A172 (cell line): ENCODE measurements around a stretch of chr22.

GRCh38 chr22:38882326-38882872 lies 10.4 kb upstream of the CBX6 start:
- RAMPAGE, long total RNA = no peak

GRCh38 chr22:38924246-38924892 lies 33.0 kb upstream of the APOBEC3A start:
- RAMPAGE, long total RNA = no peak

GRCh38 chr22:38943327-38943725 lies 14.1 kb upstream of the APOBEC3A start:
- RAMPAGE, long total RNA = no peak

GRCh38 chr22:39233353-39234228 lies 11.2 kb downstream of the PDGFB start:
- RAMPAGE, long total RNA = no peak

GRCh38 chr22:39253048-39253974 lies 8.5 kb upstream of the PDGFB start:
- RAMPAGE, long total RNA = no peak

DNA sequence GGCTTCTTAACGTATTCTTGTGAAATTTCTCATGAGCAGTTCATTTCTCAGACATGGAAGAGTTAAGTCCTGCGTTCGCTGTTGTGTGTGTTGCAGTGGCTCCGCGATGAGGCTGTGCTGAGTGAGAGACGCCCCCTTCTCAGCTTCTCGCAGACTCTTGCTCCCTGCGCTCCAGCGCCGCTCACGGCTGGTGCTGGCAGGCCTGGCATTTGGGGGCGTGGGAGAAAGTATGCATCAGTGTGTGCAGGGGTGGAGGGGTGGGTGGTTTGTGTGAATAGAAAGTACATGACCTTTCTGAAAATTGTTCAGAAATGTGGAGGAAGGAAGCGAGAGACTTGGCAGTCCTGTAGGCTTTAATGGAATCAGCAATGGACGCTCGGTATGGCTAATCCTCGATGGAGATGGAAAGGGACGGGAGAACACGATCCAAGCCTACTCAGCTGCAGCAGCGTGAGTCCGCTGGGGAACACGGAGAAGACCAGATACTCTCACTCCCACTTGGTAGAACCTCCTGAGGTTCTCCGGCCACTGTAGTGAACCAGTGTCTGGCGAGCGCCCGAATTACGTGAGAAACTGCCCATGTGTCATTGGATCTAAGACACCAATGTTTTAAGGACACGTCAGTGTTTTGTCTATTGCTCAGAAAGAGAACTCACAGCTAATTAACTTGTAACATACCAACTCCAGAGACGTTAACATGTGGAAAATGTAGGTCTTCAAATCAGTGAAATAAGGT lies 6.0 kb downstream of the TAB1 start:
- RAMPAGE, long total RNA = no peak

DNA sequence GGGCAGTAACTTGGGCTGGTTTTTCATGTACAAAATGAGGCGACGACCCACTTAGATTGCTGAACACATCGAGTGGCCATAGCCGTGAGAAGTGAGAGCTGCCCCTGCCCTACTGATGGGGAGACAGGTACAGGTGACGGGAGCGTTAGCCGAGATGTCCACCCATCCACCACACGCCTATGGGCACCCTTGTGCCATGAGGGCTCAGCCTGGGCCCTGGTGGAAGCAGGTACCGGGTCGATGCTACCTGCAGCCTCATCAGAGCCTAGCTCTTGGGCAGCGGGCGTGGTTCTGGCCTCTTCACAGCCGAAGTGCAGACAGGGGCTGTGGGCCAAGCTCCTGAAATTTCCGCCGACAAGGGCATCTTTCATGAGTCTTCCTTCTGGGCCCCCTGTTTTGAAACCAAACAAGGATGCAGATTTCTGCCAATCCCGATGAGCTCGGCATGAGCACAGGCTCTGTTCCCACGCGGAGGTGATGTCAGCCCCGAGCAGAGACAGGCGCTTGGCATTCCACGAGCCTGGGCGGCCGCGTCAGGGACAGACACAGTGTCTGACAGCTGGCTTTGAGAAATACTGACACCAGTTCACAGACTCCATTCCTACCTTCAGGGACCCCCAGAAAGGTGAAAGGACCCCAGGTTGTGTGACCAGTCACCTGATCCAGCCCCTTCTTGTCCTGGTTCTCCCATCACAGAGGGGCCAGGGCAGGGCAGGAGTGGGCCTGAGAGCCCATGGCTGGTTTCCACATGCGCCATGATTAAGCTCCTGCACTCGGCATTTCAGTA lies 22.5 kb upstream of the MGAT3 start:
- RAMPAGE, long total RNA = no peak

DNA sequence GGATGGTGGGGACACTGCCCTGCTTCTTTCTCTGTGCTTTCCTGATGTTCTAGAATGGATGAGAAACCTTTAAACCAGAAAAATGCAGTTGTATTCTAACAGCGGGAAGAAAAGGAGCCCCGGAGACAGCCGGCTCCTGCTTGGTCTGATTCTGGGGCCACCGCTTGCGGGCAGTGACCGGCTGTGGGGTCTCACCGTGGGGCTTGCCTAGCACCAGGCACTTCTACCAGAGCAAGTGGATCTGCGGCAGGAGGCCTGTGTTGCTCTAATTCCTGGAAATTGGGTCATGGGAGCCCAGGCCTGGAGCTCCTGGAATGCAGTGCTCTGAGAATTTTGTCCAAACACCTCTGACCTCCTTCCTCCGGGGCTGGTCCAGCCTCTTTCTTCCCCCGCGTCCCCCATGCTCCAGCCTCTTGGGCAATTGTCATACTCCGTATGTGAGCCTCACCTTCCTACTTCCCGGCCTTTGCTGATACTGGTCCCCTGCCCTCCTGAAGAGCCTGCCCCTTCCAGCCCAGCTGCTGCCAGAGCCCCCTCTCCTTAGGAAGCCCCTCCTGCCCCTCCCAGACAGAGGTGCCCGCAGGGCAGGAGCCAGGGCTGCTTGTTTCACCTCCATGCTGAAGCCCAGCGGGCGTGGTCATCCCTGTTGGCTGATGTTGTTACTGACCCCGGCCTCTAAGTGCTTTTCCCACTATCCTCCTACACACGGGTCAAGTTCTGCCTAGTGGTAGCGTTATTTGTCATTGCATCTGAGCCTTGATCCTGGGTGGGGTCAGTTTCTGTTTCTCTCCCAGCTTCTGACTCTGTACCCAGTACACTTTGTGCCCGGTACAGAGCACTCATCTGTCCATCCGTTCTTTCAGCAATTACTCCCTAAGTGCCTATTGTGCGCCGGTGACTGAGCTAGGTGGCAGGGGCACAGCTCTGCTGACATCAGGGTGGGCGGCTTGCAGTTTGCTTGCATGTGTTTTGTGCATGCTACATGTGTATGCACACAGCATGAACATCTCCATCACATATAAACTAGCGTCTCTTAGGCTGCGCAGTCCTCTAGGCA lies 9.6 kb downstream of the MGAT3 start:
- RAMPAGE, long total RNA = no peak

- RAMPAGE, long total RNA = no peak
These were observed 17.4 kb downstream of the MGAT3 start for GRCh38 chr22:39473860-39475064.

- RAMPAGE, long total RNA = no peak
These were observed 577 bp downstream of the MIEF1 start for GRCh38 chr22:39502457-39503276.

DNA sequence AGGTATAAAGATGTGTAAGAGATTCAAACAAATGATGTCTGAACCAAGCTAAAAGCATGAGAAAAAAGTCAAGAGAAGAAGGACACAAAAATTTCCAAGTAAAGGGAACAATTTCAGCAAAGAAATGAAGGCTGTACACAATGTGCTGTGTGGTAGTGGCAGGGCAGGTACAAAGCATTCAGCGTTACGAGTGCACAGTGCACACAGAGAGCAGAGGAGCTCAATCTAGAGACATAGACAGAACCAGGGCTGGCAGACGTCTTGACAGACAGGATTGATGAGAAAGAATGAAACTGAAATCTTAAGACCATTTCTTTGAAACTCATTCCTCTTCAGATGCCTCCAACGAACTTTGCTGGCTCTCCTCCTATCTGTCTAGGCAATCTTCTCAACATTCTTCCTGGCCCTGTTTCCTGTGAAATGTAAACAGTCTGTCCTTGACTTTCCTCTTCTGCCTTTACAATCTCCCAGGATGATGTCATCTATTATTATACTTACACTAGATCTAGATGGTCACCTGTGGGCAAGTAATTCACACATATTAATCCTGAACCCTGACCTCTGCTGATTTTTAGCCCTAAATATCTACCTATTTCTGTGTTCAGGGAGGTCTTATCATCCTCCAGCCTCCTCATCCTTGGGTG lies 119.6 kb downstream of the ENTHD1 start:
- RAMPAGE, long total RNA = no peak

DNA sequence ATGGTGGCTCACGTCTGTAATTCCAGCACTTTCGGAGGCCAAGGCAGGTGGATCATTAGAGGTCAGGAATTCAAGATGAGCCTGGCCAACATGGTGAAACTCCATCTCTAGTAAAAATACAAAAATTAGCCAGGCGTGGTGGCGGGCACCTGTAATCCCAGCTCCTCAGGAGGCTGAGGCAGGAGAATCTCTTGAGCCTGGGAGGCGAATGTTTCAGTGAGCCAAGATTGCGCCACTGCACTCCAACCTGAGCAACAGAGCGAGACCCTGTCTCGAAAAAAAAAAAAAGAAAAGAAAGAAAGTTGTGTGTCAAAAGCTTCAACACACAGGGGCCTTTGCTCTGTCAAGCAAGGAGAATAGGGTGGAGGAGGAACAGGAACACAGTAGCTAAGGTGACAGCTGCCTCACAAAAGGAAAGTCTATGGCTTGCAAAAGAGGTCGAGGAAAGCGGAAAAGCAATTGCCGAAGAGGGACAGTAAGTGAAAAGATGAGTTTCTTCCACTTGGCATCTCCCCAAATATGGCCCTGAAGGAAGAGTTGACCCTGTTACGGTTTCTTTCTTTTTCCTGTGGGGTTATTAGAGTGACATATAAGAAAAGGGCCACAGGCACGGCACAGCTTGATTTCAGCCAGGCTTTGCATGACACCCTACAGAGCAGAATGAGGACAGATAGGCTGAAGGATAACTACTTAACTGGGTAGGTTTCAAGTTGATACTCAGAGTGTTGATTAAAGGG lies 26.5 kb upstream of the TMA7B start:
- RAMPAGE, long total RNA = no peak

DNA sequence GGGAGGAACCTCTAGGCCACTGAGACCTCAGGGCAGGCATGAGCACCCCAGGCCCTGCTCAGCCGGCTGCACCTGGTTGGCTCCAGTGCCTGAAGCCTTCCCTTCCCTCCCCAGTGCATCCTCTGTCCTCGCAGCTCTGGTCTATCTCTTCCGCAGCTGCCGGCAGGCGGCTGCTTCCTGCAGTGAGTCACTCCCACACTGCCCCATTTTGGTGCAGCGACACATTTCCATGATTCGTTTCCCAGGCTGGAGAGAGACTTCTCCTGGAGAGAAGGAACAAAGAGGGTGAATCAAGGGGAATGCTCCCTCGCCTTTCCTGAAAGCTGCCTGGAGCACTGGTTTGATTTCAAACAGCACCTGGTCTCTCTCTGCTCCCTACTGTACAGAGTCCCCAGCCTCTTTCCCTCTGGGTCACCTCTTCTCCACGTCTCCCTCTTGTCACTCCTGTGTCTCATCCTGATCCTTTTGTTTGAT lies 592 bp upstream of the TMA7B start:
- RAMPAGE, long total RNA = no peak

DNA sequence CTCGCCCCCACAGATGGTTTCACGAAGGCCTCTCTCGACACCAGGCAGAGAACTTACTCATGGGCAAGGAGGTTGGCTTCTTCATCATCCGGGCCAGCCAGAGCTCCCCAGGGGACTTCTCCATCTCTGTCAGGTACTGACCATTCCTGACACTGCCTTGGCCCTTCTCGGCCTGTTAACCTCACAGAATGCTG lies 258 bp upstream of the TMA7B start:
- RAMPAGE, long total RNA = no peak

DNA sequence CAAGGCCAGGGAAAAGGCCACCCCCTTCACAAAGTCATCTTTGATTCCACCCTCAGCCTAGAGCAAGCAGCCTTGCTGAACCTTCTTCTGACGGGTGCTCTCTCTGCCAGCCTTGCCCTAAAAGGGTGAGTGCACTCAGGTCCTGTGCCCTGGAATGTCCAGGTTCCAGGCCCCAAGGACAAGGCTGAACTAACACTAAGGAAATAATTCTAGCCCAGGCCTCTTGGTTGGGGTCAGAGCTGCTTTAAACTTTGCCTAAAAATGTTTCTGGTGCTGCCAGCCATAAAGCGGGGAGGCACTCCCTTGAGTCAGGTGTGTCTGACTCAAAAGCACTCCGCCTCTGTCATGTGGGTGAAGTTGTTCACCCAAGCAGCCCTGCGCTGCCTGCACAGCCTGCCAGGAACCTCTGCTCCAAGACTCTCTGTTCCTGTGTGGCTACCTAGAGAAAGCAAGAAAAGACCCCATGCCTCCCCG lies 9.2 kb upstream of the FAM83F start:
- RAMPAGE, long total RNA = no peak

- RAMPAGE, long total RNA = no peak
These were observed 6.1 kb upstream of the FAM83F start for GRCh38 chr22:39988544-39989184.

GRCh38 chr22:39993698-39994516 lies 847 bp upstream of the FAM83F start:
- RAMPAGE, long total RNA = no peak

- RAMPAGE, long total RNA = no peak
These were observed 540 bp downstream of the FAM83F start for GRCh38 chr22:39995152-39995836.

- RAMPAGE, long total RNA = no peak
These were observed 15.1 kb downstream of the FAM83F start for GRCh38 chr22:40009794-40010361.

DNA sequence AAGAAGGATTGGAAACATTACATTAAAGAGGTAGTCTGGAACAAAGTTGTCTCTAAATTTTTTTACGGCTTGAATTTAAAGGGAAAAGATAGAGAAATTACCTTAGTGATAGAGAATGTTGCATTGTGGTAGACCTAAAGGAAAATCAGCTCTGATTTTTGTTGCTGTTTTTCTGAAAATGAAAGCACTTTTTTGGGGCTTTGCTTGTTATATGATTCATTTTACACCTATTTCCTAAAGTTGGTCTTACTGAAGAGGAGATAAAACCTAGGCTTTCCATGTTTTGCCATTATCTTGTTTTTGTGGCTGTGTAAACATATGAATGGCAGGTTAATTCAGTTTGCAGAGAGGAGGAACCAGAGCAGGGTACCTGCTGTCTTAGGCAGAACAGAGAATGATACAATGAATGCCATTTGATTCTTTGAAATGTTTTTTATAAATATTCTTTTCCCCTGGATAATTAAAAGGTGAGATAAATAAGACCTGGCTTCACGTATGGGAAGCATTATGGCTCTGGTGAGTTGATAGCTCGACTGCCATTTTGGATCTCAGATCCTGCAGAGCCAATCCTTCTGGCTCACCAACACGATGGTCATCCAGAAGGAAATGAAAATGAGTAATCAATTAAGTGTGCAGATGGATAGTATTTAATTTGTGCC lies 2.4 kb downstream of the TNRC6B start:
- RAMPAGE, long total RNA = no peak